Skin of body (tissue), 2 donors: ENCODE results near the genes GEMIN6 and SOS1.

GRCh38 chr2:38600232-38600835 lies 2.4 kb downstream of the HNRNPLL start:
- RAMPAGE, long total RNA, result no peak

GRCh38 chr2:38778032-38778299 lies at the start of gene GEMIN6:
GEMIN6 (plus strand) TSS chr2:38778210.
- RAMPAGE, long total RNA, result no peak

DNA sequence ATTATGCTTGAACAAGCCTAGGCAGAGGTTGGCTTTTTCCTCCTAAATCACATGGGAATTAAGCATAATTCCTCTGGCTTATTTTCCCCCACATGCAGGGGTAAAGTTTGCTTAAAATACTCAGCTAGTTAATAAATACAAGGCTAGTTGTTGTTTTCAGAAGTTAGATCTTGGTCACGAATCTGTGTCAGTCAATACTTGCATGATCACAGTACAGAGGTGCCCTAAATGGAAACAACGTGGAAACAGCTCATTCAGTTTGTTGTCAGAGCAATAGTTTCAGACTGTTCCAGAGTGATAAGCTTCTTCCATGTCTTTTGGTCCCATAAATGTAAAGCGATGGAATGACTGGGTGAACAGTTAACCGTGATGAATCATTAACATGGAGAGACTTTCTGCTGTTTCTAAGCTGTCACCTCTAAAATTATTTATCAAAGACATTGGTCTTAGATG lies 16.5 kb downstream of the GEMIN6 start:
- RAMPAGE, long total RNA, result no peak

DNA sequence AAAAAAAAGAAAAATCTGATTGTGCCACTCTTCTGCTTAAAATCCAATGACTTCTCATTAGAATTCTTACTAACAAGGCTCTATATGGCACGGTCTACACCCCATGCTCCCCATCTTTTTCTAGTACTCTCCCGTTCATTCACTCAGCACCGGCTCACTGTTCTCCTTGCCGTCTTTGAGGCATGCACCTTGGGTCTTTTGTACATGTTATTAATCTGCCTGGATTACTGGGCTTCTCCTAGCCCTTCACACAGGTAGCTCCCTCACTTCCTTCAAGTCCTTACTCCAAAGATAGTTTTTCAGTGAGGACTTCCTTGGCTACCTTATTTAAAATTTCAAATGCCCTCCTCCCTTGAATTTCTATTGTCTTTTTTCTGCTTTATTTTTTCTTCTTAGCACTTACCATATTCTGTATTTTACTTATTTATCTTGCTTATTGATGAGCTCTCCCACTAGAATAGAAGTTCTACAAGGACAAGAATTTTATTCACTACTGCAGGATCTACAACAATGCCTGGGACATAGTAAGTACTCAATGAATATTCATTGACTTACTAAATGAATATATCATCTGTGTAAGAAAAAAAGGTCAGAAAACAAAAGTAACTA lies 26.1 kb downstream of the DHX57 start:
- RAMPAGE, long total RNA, result no peak

GRCh38 chr2:39120985-39121285 lies at the start of gene SOS1:
SOS1 (minus strand) TSS chr2:39121051.
- RAMPAGE, long total RNA, result no peak

- RAMPAGE, long total RNA, result no peak
These were observed 7.1 kb upstream of the SOS1 start for GRCh38 chr2:39128006-39128361.

- RAMPAGE, long total RNA, result no peak
These were observed 96.1 kb upstream of the SOS1 start for GRCh38 chr2:39216847-39217374.

GRCh38 chr2:39243508-39244543 lies 123.0 kb upstream of the SOS1 start:
- RAMPAGE, long total RNA, result no peak

- RAMPAGE, long total RNA, result no peak
These were observed 1.4 kb downstream of the MAP4K3 start for GRCh38 chr2:39435590-39436258.

GRCh38 chr2:39469705-39470363 lies 32.7 kb upstream of the MAP4K3 start:
- RAMPAGE, long total RNA, result no peak

DNA sequence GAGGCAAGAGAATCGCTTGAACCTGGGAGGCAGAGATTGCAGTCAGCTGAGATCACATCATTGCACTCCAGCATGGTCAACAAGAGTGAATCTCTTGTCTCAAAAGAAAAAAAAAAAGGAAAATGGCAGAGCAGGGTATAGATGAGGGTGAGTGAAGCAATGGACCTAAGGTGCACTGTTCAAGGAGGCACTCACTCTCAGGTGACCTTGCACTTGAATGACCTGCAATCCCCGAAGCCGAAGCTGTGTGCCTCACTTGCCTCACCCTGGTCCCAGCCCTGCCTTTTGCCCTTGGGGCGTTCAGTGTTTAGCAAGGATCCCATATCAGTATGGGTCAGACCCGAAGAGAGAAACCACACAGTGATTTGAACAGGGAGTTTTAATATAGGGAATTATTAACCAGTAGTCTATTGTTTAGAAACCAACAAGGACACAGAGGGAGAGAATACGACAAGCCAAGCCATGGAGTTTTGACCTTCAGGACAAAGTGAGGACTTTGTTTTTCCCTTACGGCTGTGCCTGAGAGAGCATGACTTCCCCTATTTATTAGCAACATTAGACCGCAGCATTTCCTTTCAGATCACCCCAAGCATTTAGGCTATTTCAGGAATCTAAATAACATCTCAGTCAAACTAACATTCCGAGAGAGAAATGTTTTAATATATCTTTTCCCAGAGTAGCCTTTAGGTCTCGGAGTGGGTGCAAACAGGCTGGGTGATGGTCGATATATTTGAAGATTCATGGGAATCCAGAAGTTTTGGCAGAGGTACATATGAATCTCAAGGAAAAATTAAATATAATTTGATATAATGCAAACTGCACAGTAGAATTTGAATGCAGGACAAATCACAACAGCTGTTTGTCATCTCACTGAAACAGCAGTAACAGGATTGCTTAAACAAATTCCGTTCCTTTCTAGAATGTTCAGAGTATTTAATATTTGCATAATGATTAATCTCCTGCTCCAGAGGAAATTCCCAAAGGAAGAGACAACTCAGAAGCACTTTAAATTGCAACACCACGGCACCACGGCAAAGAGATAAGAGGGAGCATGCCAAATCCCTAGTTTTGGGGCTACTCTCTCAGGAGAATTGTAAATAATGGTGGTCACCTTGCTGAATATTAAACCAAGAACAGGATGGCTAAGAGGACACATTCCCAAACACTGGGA lies 67.4 kb upstream of the MAP4K3 start:
- RAMPAGE, long total RNA, result no peak

DNA sequence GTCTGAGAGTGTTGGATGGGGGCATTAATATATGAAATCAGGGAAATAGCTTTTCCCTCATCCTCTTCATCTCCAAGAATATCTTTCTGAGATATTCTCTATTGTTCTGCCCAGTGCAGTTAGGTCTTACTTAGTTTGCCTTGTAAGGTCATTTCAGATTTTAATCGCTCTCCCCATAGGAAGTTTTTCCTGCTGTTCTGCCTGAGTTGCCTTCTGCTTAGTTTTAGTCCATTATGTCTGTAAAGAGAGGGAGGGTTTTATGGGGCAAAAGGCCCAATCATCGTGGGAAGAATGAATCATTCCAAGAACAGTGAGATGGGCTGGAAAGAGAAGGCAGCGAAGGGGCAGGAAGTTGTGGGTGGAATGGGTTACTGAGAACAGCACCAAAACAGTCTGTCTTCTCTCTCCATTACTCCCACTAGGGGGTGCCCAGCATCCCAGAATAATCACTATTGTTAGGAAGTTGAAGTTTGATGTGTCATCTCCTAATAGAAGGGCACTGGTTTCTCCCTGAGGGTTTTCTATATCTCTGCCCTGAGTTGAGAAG lies 76.4 kb upstream of the MAP4K3 start:
- RAMPAGE, long total RNA, result no peak

GRCh38 chr2:39911022-39911373 lies 131.9 kb upstream of the THUMPD2 start:
- RAMPAGE, long total RNA, result no peak

- RAMPAGE, long total RNA, result no peak
These were observed 80.3 kb downstream of the SLC8A1 start for GRCh38 chr2:40371518-40372015.

GRCh38 chr2:41859835-41860760 lies 187.7 kb upstream of the PKDCC start:
- RAMPAGE, long total RNA, result no peak

- RAMPAGE, long total RNA, result no peak
These were observed 100.1 kb upstream of the PKDCC start for GRCh38 chr2:41947571-41948245.

DNA sequence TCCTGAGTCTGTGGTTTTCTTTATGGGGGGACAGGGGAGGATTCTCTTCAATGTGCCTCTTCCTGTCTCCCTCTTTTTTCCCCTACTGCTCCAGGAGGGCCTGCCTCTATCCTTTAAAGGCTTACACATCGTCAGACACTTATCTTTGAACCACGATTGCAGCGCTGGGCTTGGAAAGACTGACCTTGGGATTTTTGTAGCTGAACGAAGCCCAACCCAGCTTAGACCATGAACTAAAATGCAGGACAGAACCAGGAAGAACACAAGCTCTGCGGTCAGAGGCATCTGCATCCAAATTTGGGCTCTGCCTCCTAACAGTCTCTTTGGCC lies 7.0 kb upstream of the PKDCC start:
- RAMPAGE, long total RNA, result no peak

DNA sequence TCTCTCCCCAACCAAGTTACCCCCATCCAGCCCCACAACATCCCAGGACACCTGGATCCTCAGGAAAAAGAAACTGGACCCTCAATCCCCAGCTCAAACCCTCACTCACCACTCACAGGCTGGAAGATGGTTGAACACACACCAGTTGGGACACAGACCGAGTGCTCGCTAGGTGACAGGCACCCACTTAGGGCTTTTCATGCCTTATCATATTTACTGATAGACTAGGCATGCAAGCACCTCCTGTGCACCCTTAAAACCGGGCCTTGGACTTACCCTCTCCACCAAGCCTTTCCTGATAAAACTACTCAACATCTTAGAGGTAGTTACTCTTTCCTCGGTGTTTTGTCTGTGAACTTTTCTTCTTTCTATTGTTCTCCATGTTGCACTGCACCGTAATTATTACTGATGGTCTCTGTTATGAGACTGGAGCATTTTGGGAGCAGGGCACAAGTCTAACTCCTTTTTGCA lies 30.8 kb downstream of the PKDCC start:
- RAMPAGE, long total RNA, result no peak

DNA sequence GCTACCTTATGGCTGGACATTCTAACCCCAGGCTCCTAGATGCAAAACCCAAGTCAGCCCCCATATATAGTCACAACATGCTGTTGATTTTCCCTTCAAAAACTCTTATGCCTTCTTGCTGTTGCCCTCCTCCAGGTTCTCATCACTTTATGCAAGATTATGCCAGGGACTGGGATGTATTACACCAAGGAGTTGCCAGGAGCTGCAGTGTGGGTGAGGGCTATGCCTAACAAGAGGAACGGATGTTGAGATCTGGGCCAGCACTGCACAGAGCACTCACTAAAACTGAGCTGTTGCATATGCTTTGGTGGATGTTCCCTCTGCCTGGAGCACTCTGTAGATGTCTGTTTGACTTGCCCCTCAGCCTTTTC lies 41.1 kb upstream of the EML4 start:
- RAMPAGE, long total RNA, result no peak

GRCh38 chr2:42163544-42163812 lies 5.7 kb upstream of the EML4 start:
- RAMPAGE, long total RNA, result no peak